GM23248 (cell line): ENCODE results near the genes SLK and GSTO1.

GRCh38 chr10:103241199-103242126 lies 4.2 kb upstream of the RPEL1 start:
- RAMPAGE, long total RNA: no peak

GRCh38 chr10:103445277-103445784 lies 6.8 kb downstream of the CALHM2 start:
- RAMPAGE, long total RNA: no peak

DNA sequence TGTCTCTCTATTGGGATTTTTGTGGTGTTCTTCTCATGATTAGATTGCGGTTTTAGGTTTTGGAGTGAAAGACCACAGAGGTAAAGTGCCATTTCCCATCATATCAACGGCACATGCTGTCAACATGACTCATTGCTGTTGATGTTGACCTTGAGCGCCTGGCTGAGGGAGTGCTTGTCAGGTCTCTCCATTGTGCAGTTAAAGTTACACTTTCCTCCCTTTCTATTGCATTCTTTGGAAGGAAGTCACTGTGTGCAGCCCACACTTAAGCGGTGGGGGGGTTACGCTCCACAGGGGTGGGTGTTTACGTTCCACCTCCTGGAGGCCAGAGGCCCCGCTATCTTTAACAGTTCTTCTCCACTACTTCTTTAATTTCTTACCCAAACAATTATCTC lies 10.9 kb downstream of the NEURL1 start:
- RAMPAGE, long total RNA: no peak

GRCh38 chr10:103651796-103652932 lies 158.7 kb downstream of the NEURL1 start:
- RAMPAGE, long total RNA: no peak

- RAMPAGE, long total RNA: no peak
These were observed 164.9 kb downstream of the NEURL1 start for GRCh38 chr10:103658358-103658776.

- RAMPAGE, long total RNA: start-site peak on the minus strand at chr10:103661675-103661776, 22 and 27 reads in 2 replicates
These were observed 168.0 kb downstream of the NEURL1 start for GRCh38 chr10:103661290-103662130.

- RAMPAGE, long total RNA: no peak
These were observed 173.7 kb downstream of the NEURL1 start for GRCh38 chr10:103666871-103667905.

DNA sequence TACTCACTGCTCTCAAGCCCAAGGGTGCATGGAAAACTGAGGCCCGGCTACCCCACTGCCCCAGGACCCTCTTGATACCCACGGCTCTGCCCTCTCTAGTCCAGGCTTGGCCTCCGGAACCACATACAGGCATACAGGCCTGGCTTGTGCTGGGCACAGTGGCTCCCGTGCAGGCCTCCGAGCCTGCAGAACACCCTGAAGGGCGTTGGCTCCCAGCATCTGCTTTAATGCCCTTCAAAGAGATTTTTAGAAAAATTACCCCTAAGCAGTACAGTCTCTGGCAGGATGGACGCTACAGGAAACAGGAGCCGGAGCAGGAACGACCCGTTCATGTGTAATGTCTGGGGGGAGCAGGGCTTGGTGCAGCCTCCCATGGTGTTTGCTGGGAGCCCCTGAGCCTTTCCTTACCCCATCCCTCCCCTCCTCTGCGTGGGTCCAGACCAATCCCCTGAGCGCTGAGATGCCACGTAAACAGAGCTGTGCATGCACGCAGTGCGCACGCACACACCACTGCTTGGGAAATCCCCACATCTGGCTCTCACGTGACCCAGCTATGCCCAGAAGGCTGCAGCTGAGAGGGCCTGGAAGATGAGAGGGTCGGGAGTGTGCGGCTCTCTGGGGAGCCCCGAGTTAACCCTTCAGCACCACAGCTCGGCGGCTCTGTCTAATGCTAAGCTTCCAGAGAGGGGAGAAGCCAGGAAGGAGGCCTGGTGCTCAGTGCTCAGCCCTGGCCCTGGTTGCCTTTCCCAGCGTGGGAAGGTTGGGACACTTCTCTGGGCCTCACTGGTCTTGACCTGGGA lies 177.4 kb downstream of the SH3PXD2A start:
- RAMPAGE, long total RNA: start-site peak on the minus strand centred at position 374 of the sequence, 76 bp wide, 117 and 32 reads in 2 replicates

DNA sequence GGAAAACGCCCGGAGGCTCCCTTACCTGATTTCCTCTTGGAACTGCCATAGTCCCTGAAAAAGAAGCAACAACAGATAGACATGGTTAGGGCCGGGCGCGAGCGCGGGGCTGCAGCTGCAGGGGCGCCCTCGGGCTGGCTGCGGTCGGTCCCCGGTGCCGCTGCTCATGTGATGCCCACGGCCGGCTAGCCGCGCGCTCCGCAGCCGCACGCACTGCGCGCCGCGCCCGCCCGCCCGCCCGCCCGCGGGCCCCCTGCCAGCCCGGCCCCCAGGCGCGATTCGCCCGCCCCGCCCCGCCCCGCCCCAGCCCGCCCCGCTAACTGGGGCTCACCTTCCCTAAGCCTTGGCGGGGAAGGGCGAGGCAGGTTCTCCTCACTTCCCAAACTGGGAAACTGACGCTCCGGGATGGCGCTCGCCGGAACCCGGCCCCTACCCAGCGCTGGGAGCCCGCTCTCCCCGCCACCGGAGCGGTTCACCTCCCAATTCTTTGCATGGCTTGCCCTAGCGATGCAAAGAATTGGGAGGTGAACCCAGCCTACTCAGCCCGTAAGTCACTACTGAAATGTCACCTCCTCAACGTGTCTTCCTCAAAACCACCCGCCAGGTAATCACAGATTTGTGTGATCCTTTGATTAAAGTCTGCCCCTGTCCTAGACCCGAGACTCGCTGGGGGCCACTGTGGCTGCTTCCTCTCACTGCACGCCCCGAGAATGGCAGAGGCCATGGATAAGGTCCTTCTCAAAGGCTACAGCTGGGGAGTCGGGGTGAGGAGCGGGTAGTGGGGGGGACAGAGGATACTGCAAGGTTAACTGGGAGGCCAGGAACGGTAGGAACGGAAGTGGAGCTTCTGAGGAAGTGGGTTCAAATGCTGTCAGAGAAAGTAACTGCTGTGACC lies 162.1 kb downstream of the SH3PXD2A start:
- RAMPAGE, long total RNA: no peak

- RAMPAGE, long total RNA: no peak
These were observed 97.8 kb downstream of the SH3PXD2A start for GRCh38 chr10:103757395-103758130.

DNA sequence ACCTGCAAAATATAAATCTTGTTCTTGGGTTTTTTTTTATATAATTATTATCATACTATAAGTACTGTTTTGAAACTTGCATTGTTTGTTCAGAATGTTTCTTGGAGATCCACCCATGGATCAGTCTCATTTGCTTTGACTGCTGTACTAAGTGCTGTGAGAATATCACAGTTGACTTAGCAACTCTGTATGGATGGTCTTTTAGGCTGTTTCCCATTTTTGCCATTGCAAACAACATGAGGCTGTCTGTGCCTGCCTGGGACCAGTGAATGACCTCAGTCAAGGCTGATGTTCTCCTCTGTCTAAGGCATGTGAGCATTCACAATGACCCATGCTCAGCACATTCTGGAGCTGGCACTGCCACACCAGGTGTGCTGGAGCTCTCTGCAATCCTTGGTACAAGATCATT lies 62.1 kb downstream of the SH3PXD2A start:
- RAMPAGE, long total RNA: no peak

DNA sequence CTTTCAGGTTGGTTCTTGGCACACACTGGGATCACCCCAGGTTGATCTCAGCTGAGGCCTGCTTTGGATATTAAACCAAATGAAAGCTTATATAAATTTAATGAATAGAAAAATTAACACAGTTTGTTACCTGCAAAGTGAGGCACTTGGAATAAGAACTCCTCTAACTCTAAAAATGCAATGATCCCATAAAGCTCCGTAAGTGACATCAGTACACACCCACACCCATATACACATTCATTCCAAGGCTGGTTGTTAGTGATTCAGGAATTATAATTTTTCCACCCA lies 61.6 kb downstream of the SH3PXD2A start:
- RAMPAGE, long total RNA: no peak

GRCh38 chr10:103834885-103835549 lies 20.4 kb downstream of the SH3PXD2A start:
- RAMPAGE, long total RNA: no peak

- RAMPAGE, long total RNA: no peak
These were observed 16.2 kb downstream of the SH3PXD2A start for GRCh38 chr10:103839058-103839788.

DNA sequence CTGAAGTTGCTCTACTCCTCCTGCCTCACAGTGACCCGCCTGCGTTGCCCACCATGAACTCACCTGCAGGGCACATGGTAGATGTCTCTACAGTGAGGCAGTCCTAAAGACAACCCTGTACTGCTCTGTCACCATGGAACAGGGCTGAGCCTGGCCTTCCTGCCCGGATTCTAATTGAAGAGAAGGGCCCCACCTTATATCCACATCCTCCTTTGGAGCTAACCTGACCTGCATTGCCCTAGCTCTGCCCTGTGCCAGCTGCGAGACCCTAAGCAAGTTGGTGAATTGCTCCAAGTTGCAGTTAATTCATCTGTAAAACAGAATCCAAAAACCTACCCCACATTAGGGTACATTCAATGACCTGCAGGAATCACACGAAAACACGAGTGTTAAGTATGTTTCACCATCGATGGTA lies 4.0 kb downstream of the SH3PXD2A start:
- RAMPAGE, long total RNA: no peak

DNA sequence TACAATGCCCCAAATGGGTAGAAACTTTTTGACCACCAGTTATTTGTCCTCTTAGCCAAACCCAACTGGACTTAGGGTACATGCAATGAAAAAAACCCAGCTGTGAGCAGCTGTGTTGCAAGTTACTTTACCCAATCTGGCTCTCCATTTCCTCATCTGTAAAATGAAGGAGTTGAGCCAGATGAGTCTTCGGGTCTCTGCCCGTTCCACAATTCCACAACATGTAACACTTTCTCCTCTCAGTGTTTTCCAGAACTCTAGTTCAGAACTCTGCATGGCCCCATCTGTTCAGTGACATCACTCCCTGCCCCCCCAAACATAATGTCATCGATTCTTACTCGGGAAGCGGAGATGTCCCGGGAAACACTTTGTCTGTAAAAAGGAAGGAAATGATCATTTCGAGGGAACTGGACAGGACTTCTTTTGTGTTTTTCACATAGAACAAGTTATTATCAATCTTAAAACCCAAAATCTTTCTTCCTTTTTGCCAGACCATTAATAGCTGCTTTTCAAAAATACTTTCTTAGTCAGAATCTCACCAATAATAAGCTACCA lies 2.5 kb downstream of the SH3PXD2A start:
- RAMPAGE, long total RNA: no peak

DNA sequence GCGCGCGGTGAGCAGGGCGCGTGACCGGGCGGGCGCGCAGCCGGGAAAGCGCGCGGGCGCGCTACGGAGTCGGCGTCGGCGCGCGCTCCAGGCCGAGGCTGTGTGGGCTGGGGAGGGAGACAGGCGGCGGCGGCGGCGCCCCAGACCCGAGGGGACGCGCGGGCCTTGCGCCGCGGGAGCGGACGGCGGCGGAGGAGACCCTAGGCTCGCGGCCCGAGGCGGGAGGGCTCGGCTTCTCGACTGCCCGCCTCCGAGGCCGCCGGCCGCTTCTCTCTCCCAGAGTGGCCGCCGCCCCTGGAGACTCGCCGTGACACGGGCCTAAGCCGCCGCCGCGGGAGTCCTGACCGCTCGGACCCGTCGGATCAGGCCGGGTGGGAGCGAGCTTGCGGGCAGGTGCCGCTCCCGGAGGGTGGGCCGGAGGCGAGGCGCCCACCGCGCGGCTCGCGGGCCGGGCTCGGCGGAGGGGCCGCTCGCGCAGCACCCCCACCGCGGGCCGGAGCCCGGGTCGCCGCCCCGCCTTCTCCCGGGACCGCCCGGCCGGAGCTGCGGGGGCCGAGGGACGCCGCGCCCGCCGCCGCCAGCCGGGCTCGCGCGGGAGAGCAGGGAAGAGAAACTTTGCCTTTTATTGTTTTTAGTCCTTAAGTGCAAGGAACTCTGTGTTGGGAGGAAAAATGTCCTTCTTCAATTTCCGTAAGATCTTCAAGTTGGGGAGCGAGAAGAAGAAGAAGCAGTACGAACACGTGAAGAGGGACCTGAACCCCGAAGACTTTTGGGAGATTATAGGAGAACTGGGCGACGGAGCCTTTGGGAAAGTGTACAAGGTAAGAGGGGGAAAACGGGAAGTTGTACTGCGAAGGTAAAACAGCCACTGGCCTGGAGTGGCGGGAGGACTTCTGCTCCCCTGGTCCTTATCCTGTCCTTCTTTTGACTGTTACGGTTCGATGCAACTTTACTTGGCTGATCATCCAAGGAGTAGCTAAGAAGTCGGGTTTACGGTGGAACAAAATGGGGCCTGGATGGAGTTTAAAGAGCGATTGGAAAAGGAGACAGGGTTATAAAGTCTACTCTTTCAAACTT lies at the start of gene SLK:
Gene SLK (plus strand): TSS at position 66 of the 1,077 bp plus-strand sequence.
- RAMPAGE, long total RNA: no peak

GRCh38 chr10:104027850-104028522 lies 57.7 kb downstream of the COL17A1 start:
- RAMPAGE, long total RNA: no peak

GRCh38 chr10:104253915-104255040 lies at the start of gene GSTO1:
Gene GSTO1, plus strand, starts transcription at chr10:104254892.
- RAMPAGE, long total RNA: start-site peak on the plus strand at chr10:104254871-104254935, 1,897 and 1,831 reads in 2 replicates

- RAMPAGE, long total RNA: no peak
These were observed 24.1 kb downstream of the GSTO2 start for GRCh38 chr10:104292995-104293587.